RPMI7951 (cell line): ENCODE data around the genes ANKS4B and NPIPB4.

DNA sequence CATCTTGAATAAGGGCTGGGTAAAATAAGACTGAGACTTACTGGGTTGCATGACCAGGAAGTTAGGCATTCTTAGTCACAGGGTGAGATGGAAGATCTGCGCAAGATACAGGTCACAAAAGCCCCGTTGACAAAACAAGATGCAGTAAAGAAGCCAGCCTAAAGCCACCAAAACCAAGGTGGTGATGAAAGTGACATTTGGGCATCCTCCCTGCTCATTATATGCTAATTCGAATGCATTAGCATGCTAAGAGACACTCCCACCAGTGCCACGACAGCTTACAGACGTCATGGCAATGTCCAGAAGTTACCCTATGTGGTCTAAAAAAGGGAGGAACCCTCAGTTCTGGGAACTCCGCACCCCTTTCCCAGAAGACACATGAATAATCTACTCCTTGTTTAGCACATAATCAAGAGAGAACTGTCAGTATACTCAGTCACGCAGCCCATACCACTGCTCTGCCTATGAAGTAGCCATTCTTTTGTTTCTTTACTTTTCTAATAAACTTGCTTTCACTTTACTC lies 120.4 kb upstream of the XYLT1 start:
- RAMPAGE, long total RNA, result no peak

DNA sequence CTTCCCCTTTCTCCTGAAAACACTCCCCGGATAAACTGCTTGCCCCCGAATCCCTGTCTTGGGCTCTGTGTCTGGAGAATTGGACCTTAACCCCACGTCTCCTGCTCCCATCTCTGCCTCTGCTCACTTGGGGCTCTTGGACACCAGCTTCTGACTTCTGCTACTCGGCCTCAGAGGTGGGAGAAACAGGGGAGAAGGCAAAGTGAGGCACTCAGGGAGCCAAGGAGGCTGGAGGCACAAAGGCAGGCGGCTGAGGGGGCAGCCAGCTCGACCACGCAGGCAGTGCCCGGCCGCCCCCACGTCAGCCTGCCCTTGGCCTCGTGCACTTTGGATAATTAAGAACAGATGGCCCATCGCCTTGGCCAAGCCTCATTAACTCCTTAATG lies 364.3 kb downstream of the NPIPA8 start:
- RAMPAGE, long total RNA, result no peak

DNA sequence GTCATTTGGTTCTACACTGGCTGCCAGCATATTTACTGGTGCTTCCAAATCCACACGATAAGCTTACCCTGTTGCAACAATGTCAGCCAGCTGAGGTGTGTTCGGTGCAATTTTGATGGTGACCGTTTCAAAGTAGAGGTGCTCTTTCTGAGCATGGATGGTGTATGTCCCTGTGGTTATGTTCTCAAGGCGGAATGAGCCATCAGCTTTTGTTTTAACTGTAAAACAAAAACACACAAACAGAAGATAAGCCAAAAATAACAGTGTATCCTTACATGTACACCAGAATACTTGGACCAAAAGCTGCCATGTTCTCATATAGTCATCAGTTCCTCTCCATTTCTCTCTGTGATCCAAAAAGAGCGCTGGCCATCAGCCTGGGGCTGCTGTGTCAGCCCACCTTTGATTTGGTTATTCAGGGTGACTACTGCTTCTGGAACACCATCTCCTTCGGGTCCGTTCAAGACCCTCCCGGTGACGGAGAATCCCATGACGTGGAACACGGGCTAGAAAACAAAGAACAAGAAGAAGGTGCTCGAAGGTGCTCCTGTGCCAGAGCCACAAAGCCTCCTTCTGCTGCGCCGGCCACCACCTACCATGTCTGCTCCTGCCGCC lies 23.3 kb downstream of the NOMO2 start:
- RAMPAGE, long total RNA, result no peak

DNA sequence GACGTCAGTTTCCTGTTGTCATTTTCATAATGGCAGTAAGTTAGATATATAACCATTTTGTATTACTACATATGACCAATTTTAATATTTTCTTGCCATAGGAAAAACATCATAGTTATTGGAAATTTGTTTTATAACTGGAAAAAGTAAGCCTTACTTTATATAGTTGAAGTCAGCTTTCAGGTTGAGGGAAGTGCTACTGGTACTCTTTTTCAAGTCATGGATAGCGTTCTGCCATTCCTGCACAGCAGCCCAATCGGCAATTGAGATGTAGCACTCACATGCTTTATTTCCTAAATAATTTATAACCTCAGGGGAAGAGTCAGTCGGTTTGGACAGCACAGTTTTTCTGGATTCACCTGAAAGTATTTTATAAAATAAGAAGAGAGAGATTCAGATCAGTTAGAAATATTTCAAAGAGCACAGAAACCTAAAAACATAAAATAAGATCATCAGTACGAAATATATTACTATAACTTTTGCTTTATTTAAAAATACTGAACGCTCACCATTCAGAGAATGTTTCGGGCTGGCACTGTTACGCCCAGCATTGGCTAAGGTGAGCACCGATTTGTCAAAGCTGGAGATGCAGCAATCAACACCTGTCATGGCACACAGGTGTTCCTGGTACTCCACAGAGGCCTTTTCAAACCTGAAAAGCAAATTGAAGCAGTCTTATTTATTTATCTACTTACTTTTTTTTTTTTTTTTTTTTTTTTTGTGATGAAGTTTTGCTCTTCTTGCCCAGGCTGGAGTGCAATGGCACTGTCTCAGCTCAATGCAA lies 62.3 kb upstream of the ARL6IP1 start:
- RAMPAGE, long total RNA, result no peak

DNA sequence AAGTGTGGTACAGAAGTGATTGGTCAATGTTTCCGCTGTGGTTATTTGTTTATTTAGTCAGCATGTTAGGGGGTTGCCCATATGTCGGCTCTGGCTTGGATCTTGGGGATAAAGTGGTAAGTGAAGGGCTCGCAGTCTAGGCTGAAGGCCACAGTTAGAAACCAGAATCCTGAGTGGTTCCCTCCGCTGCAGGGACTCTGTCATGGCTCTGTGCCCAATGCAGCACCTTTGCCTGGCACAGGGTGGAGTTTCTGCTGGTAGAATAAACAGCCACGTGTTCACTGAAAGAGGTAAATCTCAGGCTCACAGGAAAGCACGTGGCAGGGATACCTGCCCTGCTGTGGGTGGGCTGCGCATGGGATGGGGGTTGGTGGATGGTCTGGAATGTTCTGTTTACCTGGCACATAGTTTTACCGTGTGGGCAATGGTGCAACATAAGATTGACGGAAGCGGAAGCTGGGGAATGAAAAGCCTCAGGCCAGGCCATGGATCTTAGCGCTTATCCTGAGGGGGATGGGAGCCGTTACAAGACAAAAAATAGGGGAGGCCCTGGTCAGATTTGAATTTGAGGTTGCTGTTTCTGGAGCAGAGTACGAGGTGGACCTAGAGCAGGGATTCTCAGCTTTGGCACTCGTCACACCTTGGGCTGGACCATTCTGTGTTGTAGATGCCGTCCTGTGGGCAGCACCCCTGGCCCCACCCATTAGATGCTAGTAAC lies 35.6 kb downstream of the SYT17 start:
- RAMPAGE, long total RNA, result no peak

GRCh38 chr16:19381263-19381816 lies 36.3 kb upstream of the TMC5 start:
- RAMPAGE, long total RNA, result no peak

- RAMPAGE, long total RNA, result no peak
These were observed 28.5 kb upstream of the TMC5 start for GRCh38 chr16:19389023-19389665.

DNA sequence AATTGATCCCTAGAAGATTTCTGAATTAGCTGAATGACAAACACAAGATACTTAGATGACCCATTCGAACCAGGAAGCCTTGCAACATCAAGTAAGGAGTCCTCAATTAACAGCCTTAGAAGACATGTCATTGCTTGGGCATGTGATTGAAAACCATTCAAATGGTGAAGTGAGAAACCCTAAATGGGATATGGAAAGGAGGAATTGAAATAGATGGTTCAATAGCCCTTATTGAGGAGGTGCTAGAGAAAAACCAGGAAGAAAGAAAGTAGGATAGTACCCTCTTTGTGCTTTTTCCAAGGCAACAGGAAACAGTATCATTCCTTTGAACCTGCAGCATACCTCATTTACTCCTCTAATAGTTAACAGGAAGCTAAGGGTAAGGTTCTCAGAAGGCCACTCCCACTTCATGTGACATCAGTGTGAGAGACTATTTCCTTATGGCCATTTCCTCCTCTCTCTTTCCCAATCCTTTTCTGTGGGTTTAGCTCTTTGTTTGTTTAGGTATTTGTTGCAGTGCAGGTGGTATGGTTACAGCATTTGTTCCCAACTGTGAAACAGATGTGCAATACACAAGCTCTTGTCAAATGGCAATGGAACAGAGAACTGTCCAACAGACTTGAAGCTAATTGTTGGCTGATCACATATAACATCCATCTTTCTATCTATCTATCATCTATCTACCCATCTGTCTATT lies 14.6 kb downstream of the TMC5 start:
- RAMPAGE, long total RNA, result no peak

GRCh38 chr16:19690214-19690577 lies 27.8 kb downstream of the KNOP1 start:
- RAMPAGE, long total RNA, result no peak

GRCh38 chr16:19857506-19857994 lies 27.1 kb downstream of the GPRC5B start:
- RAMPAGE, long total RNA, result no peak

DNA sequence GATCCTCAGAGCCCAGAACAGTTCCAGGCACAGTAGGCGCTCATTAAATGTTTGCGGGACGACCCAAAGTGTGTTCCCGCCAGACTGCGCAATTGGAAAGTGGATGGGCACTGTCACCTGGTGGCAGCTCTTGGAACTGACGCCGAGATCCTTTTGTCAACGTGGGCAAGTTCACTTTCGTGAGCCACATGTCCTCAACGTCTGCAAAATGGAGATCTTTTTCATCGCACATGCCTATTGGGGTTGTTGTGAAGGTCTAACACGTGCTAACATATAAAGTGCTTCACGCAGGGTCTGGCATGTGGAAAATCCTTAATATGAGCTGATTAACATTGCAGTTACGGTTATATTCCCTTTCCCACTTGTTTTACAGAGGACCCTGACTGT lies 1.7 kb upstream of the GPRC5B start:
- RAMPAGE, long total RNA, result no peak

GRCh38 chr16:20693926-20694451 lies 3.5 kb downstream of the ACSM1 start:
- RAMPAGE, long total RNA, result no peak

DNA sequence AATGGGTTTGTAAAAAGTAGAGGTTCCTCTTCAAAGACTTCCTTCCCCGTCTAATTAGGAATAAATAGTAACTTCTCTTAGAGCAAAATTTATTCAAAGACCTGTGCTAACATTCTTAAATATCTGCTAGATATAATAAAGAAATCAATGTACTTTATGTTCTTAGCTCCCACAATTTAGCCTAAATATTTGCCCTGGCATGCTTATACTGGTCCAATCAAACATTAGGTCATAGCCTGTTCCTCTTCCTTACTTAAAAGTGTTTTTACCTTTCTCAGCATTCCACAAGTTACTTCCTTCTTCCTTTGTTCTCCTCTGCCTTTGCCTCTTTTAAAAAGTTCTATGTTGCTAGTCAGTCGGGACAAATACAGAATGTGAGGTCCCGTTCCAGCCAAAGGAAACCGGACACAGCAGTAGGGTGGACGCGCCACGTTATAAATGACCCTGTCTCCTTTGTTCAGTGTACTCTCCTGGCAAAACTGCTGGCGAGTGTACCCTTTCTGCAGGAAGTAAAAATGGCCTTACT lies 763 bp downstream of the ERI2 start:
- RAMPAGE, long total RNA, result no peak

GRCh38 chr16:20899139-20899627 lies 975 bp downstream of the DCUN1D3 start:
- RAMPAGE, long total RNA, result no peak

GRCh38 chr16:21233295-21234354 lies at the start of gene ANKS4B:
Gene ANKS4B, plus strand, starts transcription at chr16:21233699.
- RAMPAGE, long total RNA, result no peak

DNA sequence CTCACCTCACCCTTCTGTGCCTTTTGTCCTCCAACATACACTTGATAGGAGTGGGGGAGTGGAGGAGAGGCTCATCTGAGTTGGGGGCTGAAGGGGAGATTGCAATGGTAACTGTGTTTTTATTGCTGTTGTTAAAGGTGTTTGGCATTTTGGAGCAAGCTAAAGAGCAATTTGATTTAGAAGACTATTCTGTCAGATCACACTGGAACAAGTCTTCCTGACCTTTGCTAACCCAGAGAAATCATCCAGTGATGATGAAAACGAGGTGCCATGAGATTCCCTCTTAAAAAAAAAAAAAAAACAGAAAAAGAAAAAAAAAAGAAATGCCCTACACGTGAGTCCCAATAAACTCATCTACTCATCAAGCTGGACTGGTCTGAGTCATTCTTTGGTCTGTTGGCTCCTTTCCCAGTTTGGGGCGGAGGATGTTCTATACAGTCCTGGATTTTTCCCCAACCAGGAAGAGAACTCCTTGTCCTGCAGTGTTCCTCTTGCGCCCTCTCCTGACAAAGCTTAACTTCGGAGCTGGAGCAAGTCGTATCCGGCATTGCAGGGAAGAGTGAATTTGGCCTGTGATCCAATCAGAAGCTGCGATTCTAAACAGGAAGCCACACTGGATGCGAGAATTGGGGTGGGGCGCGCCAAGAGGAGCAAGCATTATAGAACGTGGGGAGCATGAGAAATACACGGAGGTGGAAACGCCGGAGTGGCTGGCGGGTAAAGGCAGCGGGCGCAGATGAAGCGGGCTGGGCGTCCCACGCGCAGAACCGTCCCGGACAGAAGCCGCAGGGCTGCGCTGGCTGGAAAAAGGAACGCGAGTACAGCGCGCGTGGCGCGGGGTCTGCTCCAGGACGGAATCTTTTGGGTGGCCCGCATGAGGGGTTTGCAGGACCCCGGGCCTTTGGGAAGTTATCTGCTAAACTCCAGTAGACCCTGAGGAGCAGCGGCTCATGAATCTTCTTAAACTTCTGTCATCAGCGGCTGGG lies 22.4 kb upstream of the CRYM start:
- RAMPAGE, long total RNA, result no peak

GRCh38 chr16:21404621-21405047 lies 126.5 kb upstream of the CRYM start:
- RAMPAGE, long total RNA, result no peak

DNA sequence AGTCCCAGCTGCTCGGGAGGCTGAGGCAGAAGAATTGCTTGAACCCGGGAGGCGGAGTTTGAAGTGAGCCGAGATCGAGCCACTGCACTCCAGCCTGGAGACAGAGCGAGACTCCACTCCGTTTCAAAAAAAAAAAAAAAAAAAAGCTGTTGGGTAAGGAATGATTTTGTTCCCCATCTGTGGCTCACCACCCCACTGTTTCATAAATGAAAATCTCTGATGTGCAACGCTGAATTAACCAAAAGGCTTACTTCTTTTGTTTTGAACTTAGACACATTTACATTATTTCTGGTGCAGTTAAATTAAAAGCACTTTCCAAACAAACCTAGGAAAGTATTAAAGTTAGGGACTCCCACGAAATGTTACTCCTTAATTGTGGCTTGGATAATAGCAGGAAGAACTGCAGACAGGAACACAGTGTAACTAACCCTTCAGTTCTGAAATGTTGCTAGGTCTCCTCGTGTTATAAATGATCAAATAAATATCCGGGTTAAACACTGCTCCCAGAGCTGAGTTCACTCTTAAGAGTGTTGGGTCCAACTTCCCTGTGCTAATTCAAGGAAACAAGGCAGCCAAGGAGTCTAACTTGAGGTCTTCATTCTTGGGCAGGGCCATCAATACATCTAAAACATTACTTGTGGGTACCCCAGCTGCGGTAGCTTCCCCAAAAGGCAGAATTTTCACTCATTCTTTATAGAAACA lies 998 bp upstream of the METTL9 start:
- RAMPAGE, long total RNA, result no peak

- RAMPAGE, long total RNA, result no peak
These were observed 12.5 kb downstream of the METTL9 start for GRCh38 chr16:21611541-21612514.

DNA sequence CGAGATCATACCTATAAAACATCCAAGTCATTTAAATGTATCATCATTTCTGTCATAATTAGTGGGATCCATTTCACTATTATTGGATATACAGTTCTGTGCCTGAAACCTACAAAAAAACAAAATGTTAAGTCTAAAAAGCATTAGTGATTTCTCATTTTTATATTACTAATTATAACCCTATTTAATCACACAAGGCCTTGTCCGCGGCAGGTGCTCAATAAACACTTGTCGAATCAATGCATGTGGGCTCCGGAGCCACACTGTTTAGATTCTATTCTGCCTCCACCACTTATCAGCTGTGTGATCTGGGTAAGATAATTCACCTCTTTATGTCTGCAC lies at the start of gene NPIPB4:
TSS of gene NPIPB4 (minus strand) at position 109 of the 342 bp plus-strand sequence.
- RAMPAGE, long total RNA, result no peak